ENCODE measurements around a stretch of chr22.

GRCh38 chr22:38431601-38432030 is 23.4 kb downstream of the KCNJ4 start:
- RRBS, 2 experiments = no CpG with 5 or more reads among the region's 6 CpGs
CAGE:
- cytosol, long polyA minus RNA = no peak
- cytosol, long polyA plus RNA = no peak
- long polyA plus RNA = no peak
- nucleus, long polyA minus RNA = no peak
- nucleus, long polyA plus RNA = no peak

DNA sequence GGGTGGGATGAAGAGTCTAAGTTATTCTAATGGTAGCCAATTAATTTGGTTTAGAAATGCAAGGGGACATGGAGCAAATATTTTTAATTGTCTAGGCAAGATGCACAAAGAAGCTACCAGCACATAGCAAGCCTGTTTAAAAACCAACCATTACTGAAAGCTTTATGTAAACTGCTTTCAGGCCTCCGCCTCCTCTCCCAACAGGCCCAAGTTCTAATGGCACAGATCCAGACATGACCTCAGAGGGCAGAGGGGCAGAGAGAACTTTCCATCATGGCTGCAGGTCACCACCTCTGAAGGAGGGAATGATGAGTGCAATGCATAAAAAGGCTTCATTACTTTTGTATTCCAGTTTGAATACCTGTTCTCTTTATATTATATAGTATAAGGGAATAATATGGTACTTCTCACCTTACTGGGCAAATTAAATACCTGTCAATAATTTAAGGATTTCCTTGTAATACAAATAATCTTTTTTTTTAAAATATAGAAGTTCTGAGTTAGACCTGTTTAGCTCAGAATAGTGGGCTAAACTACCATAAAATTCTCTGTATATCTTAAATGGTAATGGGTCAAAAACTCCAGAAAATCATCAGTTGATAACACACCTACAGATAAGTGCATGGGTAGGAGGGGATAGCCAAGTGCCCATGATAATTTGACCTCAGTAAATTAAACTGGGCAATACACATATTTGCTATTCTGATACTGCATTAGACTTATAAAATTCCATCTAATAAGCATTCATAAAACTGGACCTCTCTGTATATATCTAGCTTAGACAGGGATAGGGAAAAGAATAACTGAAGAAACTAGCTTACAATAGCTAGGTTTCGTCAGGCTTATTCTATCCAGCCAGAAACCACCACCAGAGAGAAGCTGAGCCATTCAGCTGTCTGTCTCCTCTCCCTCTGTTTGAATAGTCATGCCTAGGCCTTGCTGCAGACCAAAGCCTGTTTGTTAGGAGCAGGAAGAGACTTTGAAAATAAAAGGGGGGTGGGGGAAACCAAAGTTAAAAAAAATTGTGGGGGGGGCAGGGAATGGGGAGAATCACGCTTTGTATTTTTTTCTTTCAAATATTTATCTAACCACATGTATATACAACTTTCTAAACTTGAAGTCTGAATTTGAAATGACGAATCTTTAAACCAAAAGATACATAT is 14.9 kb downstream of the DDX17 start:
- RRBS, 2 experiments = no CpG with 5 or more reads among the region's 4 CpGs
CAGE:
- cytosol, long polyA minus RNA = no peak
- cytosol, long polyA plus RNA = no peak
- long polyA plus RNA = no peak
- nucleus, long polyA minus RNA = no peak
- nucleus, long polyA plus RNA = no peak

DNA sequence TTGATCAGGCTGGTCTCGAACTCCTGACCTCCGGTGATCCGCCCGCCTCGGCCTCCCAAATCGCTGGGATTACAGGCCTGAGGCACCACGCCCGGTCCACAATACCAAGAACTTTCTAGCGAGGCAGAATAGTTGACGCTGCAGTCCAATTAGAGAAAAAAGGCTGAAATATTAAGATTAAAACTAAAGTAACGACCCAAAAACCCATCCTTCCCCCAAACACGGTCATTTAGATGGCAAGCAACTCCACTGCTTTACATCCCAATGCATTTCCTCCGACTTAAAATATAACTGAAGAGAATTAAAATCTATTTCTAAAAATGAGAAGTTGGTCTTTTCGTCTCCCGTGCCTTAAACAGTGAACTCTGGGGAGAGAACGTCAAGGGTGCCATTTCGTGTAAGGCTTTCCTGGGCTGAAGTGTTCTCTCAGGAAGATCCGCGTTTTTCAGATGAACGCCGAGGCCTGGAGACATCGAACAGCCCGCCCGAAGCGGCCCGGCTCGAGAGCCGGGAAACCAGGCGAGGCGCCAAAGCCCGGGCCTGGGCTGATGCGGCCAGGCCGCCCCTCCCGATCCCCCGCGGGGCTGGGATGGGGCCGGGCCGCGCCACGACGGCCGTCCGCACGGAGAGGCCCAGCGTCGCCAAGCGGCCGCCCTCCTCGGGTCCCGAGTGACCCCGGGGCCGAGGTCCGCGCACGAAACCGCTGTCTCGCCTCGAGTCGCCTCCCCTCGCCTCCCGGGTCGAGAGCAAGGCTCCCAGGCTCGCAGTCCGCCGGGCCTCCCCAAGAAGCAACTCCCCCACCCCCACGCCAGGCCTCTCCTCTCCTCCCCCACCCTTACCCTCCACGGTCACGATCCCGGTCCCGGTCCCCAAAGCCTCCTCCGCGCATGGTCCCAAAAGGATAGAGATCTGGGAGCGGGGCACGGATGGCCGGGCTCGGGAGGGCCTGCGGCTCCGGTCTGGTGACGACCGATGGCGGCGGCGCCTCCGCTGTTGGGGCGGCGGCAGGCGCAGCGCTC is 690 bp downstream of the DDX17 start:
- RRBS, 2 experiments = 1 to 2% methylated on average over 38 to 40 of the region's 88 CpGs
CAGE:
- cytosol, long polyA minus RNA = no peak
- cytosol, long polyA plus RNA = no peak
- long polyA plus RNA = no peak
- nucleus, long polyA minus RNA = start-site peak on the minus strand centred at position 316 of the sequence, 13 bp wide, 27 reads
- nucleus, long polyA plus RNA = no peak

DNA sequence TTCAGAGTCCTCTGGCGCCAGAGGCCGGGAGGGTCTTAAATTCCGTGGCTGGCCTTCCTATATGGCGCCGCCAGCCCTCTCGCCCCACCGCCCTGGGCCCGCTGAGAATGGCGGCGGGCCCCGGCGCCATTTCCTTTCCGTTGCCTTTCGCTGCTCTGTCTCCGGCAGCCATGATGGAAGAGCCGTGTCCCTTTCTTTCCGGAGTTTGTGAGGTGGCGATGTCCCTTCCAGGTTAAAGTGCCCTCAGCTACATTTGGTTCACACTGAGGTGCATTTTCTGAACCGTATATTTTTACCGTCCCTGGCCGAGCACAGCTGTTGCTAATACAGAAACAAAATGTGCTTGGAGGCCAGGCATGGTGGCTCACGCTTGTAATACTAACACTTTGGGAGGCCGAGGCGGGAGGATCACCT is 633 bp upstream of the DDX17 start:
- RRBS, 2 experiments = 78 to 84% methylated on average over 8 to 13 of the region's 24 CpGs
CAGE:
- cytosol, long polyA minus RNA = no peak
- cytosol, long polyA plus RNA = no peak
- long polyA plus RNA = no peak
- nucleus, long polyA minus RNA = no peak
- nucleus, long polyA plus RNA = no peak

DNA sequence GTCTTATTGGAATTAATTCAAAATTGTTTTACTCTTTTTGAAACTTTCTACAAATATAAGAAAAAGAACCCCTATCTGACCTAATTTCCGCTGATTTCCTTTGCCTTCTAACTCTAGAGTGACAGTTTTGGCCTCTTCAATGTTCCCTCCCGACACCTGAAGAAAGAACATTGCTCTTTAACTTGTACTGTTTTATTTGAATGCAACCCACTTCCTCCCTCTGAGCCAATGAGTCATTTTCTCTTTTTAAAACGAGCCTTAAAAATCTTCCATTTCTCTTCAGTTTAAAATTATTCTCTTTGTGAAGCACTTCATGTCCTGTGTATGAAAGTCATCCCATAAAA is 25.7 kb upstream of the DDX17 start:
- RRBS, 2 experiments = no CpG with 5 or more reads among the region's 3 CpGs
CAGE:
- cytosol, long polyA minus RNA = no peak
- cytosol, long polyA plus RNA = no peak
- long polyA plus RNA = no peak
- nucleus, long polyA minus RNA = no peak
- nucleus, long polyA plus RNA = no peak

DNA sequence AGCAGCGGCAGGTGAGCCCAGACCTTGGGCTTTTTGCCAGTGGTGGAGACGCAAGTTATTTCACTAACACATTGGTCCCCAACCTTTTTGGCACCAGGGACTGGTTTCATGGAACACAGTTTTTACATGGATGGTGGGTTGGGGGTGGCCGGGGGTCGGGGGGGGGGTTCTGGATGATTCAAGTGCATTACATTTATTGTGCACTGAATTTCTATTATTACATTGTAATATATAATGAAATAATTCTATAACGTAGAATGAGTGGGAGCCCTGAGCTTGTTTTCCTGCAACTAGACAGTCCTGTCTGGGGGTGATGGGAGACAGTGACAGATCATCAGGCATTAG is 1.2 kb downstream of the TOMM22 start:
- RRBS, 2 experiments = no CpG with 5 or more reads among the region's 5 CpGs
CAGE:
- cytosol, long polyA minus RNA = no peak
- cytosol, long polyA plus RNA = no peak
- long polyA plus RNA = no peak
- nucleus, long polyA minus RNA = start-site peak on the plus strand centred at position 173 of the sequence, 26 bp wide, 10 reads
- nucleus, long polyA plus RNA = no peak

- RRBS, 2 experiments = no CpG with 5 or more reads among the region's 12 CpGs
CAGE:
- cytosol, long polyA minus RNA = no peak
- cytosol, long polyA plus RNA = no peak
- long polyA plus RNA = no peak
- nucleus, long polyA minus RNA = no peak
- nucleus, long polyA plus RNA = no peak
These were observed 16.3 kb downstream of the SUN2 start for GRCh38 chr22:38739465-38739985.

- RRBS, 2 experiments = no CpG with 5 or more reads among the region's 29 CpGs
CAGE:
- cytosol, long polyA minus RNA = no peak
- cytosol, long polyA plus RNA = no peak
- long polyA plus RNA = no peak
- nucleus, long polyA minus RNA = no peak
- nucleus, long polyA plus RNA = no peak
These were observed 11.7 kb downstream of the CBX6 start for GRCh38 chr22:38859853-38861125.

DNA sequence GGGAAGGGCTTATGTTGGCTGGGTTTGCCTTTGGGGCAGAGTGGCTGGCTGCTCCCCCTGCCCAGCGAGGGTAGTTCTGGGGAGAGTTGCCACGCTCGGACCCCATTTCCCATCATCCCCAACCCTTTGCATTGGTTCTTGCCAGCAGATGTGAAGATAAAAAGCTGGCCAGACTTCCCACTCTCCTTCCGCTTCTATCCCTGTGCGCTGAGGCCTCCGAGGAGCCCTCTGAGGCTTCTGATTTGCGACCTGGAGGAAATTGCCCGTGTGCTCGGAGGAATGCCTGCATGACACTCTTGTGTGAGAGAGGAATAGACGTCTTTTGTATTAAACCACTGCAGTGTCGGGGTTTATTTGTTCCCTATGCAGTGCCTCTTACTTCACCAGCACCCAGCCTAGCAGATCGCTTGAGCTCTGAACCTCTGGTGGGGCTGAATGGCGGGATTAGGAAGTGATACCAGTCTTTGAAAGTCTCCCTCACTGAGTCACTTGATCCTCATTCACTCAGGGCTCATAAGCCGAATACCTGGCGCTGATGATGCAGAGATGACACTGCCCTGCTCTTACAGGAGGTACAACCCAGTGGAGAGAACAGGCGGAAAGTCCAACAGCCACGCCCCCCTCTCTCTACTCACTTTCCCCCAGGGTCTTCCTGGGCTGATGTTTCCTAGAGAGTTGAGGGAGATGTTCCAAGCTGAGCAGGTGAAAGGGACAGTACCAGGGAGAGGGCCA is 10.3 kb upstream of the APOBEC3A start:
- RRBS, 2 experiments = no CpG with 5 or more reads among the region's 17 CpGs
CAGE:
- cytosol, long polyA minus RNA = no peak
- cytosol, long polyA plus RNA = no peak
- long polyA plus RNA = no peak
- nucleus, long polyA minus RNA = no peak
- nucleus, long polyA plus RNA = no peak

GRCh38 chr22:38963908-38964497 is 6.6 kb downstream of the APOBEC3A start:
- RRBS, 2 experiments = 2 to 3% methylated on average over 7 of the region's 10 CpGs
CAGE:
- cytosol, long polyA minus RNA = no peak
- cytosol, long polyA plus RNA = no peak
- long polyA plus RNA = no peak
- nucleus, long polyA minus RNA = no peak
- nucleus, long polyA plus RNA = no peak

DNA sequence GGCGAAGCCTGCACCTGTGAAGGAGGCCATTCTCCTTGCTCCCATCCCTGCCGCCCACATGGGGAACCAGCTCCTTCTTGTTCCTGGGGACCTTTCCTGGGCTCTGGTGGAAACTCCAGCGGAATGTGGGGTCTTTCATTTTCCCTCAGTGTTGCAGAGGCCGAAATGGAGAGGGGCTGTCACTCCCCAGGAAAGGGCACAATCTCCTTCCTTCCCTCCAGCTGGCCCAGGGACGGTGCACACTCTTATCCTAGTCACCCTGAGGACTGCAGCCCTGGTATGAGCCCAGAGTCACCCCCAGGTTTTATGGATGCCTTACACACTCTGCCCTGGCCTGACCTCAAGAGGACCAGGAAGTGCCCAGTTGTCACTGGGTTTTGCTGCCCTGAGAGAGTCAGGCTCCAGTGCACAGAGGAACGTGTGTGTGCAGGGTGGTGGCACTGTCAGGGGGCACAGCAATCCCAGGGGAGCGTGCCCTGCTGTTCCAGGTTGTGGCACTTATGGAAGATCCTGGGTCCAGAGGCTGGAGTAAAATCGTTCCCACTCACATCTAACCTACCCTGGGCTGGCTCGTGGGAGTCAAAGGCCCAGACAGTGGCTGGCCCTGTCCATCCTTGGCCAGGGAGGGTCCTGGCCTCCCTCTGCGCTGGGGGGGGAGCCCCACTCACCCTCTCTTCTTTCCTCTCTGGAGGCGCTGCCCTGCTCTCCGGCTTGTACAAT is 7.5 kb downstream of the APOBEC3A start:
- RRBS, 2 experiments = no CpG with 5 or more reads among the region's 12 CpGs
CAGE:
- cytosol, long polyA minus RNA = no peak
- cytosol, long polyA plus RNA = no peak
- long polyA plus RNA = no peak
- nucleus, long polyA minus RNA = no peak
- nucleus, long polyA plus RNA = no peak

GRCh38 chr22:38971096-38971597 is 11.0 kb upstream of the APOBEC3B start:
- RRBS, 2 experiments = no CpG with 5 or more reads among the region's 9 CpGs
CAGE:
- cytosol, long polyA minus RNA = no peak
- cytosol, long polyA plus RNA = no peak
- long polyA plus RNA = no peak
- nucleus, long polyA minus RNA = no peak
- nucleus, long polyA plus RNA = no peak

GRCh38 chr22:38973142-38973591 is 9.0 kb upstream of the APOBEC3B start:
- RRBS, 2 experiments = no CpG with 5 or more reads among the region's 12 CpGs
CAGE:
- cytosol, long polyA minus RNA = no peak
- cytosol, long polyA plus RNA = no peak
- long polyA plus RNA = no peak
- nucleus, long polyA minus RNA = no peak
- nucleus, long polyA plus RNA = no peak

- RRBS, 2 experiments = no CpG with 5 or more reads among the region's 3 CpGs
CAGE:
- cytosol, long polyA minus RNA = no peak
- cytosol, long polyA plus RNA = no peak
- long polyA plus RNA = no peak
- nucleus, long polyA minus RNA = no peak
- nucleus, long polyA plus RNA = no peak
These were observed 3.1 kb downstream of the APOBEC3B start for GRCh38 chr22:38985205-38985703.

DNA sequence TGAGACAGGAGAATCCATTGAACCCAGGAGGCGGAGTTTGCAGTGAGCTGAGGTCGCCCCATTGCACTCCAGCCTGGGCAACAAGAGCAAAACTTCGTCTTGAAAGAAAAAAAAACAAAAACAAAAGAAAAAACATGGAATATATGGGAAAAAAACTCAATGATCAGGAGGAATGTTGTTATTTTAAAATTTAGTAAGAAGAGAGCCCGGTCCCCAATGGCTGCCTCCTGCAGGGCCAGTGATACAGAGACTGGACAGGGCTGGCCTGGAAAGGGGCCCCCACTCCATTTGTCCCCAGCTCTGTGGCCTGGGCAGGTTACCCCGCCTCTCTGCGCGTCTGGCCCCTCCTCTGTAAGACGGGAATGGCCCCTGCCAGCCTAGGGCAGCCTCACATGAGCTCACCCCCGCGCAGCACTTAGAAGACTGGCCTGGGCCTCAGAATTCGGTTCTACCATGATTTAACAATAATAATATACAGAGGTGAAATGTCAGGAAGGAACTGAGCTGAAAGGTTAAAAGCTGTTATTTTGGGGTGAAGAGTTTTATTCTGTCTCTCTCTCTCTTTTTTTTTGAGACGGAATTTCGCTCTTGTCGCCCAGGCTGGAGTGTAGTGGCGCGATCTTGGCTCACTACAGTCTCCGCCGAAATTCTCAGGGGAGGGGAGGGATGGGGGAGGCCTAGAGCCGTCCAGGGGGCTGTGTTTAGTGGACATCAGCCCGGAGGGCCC is 1.2 kb downstream of the APOBEC3G start:
- RRBS, 2 experiments = no CpG with 5 or more reads among the region's 20 CpGs
CAGE:
- cytosol, long polyA minus RNA = no peak
- cytosol, long polyA plus RNA = no peak
- long polyA plus RNA = no peak
- nucleus, long polyA minus RNA = no peak
- nucleus, long polyA plus RNA = no peak

- RRBS, 2 experiments = no CpG with 5 or more reads among the region's 11 CpGs
CAGE:
- cytosol, long polyA minus RNA = no peak
- cytosol, long polyA plus RNA = no peak
- long polyA plus RNA = no peak
- nucleus, long polyA minus RNA = no peak
- nucleus, long polyA plus RNA = no peak
These were observed 25.4 kb upstream of the CBX7 start for GRCh38 chr22:39177827-39178240.

- RRBS, 2 experiments = 2% methylated on average over 11 to 15 of the region's 38 CpGs
CAGE:
- cytosol, long polyA minus RNA = no peak
- cytosol, long polyA plus RNA = no peak
- long polyA plus RNA = no peak
- nucleus, long polyA minus RNA = no peak
- nucleus, long polyA plus RNA = no peak
These were observed 2.0 kb downstream of the PDGFB start for GRCh38 chr22:39242780-39243152.

DNA sequence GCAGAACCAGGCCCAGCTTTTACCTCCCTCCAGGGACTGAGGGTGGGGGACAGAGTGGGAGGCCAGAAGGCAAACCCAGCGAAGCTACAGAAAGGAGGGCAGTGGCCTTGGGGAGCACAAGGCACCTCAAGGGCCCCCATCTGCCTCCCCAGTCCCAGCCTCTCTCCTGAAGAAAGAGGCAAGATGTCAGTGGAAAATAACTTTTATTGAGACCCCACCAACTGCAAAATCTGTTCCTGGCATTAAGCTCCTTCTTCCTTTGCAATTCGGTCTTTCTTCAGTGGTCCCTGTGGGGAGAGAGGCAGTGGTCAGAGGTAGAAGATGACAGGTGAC is 6.8 kb downstream of the RPL3 start:
- RRBS, 2 experiments = no CpG with 5 or more reads among the region's 2 CpGs
CAGE:
- cytosol, long polyA minus RNA = no peak
- cytosol, long polyA plus RNA = no peak
- long polyA plus RNA = no peak
- nucleus, long polyA minus RNA = no peak
- nucleus, long polyA plus RNA = no peak

GRCh38 chr22:39462408-39462840 is 5.6 kb downstream of the MGAT3 start:
- RRBS, 2 experiments = no CpG with 5 or more reads among the region's 7 CpGs
CAGE:
- cytosol, long polyA minus RNA = no peak
- cytosol, long polyA plus RNA = no peak
- long polyA plus RNA = no peak
- nucleus, long polyA minus RNA = no peak
- nucleus, long polyA plus RNA = no peak

DNA sequence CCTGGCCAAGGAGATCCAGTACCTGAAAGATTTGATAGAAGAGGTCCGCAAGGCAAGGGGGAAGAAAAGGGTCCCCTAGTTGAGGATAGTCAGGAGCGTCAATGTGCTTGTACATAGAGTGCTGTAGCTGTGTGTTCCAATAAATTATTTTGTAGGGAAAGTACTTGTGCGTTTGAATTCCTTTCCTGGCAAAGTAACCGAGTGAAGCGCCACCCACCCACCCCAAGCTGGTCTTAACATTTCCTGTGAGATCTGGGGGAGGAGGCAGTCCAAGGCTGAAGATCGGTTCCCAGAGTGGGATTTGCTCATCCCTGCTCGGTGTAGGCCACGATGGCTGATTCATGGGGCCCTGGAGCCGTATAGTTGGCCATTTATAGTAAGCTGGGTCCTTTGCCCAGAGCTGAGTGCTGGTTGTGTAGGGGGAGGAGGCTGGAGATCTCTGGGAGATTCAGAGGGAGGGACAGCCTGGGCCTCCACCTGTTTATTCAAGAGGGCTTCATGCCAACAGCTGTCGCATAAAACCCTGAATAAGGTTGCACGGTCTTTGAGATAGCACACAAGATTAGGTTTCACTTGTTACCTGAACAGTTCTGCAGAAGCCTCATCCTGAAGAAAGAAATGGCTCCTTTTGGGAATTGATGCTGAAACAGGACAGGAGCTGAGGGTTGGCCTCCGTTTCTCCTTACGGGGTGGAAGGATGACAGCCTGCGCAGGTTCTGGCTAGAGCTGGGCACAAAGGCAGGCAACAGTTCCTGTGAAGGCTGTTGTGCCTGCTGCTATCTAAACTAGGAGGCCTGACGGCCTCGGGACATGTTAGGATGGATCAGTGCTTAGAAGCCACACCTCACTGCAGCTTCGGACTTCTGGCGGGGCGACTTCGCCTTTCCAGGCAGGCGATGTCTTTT is 2.4 kb downstream of the ATF4 start:
- RRBS, 2 experiments = no CpG with 5 or more reads among the region's 21 CpGs
CAGE:
- cytosol, long polyA minus RNA = no peak
- cytosol, long polyA plus RNA = start-site peak on the plus strand centred at position 82 of the sequence, 46 bp wide, 710 and 1,678 reads in 2 replicates
- long polyA plus RNA = start-site peak on the plus strand centred at position 89 of the sequence, 61 bp wide, 2,243 and 2,487 reads in 2 replicates
- nucleus, long polyA minus RNA = no peak
- nucleus, long polyA plus RNA = start-site peak on the plus strand centred at position 66 of the sequence, 17 bp wide, 1,743 and 1,483 reads in 2 replicates